ENCODE data around the genes PKN1, CLEC17A and ADGRE3.

- RRBS: 2% methylated on average over 47 of the region's 118 CpGs
CAGE:
- cytosol, long polyA plus RNA: start-site peak on the plus strand at chr19:14433502-14433518, 124 reads
- long polyA plus RNA: start-site peak on the plus strand at chr19:14433511-14433522, 61 and 36 reads in 2 replicates
- nucleus, long polyA plus RNA: start-site peak on the plus strand at chr19:14433504-14433522, 75 reads
Observed at GRCh38 chr19:14432875-14433914, at the start of gene PKN1. Gene PKN1 (plus strand): TSS chr19:14433306.

GRCh38 chr19:14439969-14440732 lies 7.0 kb downstream of the PKN1 start:
- RRBS: no CpG with 5 or more reads among the region's 14 CpGs
CAGE:
- cytosol, long polyA plus RNA: no peak
- long polyA plus RNA: no peak
- nucleus, long polyA plus RNA: no peak

DNA sequence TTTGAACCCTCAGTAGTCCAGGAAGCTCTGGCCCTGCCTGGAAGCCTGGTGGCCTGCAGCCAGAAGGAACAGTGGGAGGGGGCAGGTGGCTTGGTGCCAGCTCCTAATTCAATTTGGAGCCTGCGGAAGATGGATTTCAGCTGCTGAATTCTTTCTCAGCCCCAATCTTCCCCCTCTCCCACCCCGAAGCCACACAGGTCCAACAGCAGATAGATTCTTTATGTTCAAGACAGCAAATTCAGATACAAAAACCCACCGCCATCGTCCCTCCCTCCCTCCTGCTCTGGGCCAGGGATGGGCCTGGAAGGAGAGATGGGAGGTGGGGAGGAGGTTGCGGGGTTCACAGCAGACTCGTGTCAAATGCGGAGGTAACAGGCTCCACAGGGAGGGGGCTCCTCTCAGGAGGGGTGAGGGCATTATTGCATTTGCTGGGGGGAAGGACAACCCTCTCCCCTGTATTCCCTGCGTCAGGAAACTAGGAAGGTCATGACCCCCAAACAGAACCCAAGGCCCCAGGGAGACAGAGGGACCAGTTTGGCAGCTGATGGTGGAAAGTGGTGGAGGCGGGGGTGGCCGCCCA lies 2.5 kb upstream of the PTGER1 start:
- RRBS: no CpG with 5 or more reads among the region's 10 CpGs
CAGE:
- cytosol, long polyA plus RNA: start-site peak on the minus strand centred at position 266 of the sequence, 25 bp wide, 360 reads
- long polyA plus RNA: no peak
- nucleus, long polyA plus RNA: no peak

DNA sequence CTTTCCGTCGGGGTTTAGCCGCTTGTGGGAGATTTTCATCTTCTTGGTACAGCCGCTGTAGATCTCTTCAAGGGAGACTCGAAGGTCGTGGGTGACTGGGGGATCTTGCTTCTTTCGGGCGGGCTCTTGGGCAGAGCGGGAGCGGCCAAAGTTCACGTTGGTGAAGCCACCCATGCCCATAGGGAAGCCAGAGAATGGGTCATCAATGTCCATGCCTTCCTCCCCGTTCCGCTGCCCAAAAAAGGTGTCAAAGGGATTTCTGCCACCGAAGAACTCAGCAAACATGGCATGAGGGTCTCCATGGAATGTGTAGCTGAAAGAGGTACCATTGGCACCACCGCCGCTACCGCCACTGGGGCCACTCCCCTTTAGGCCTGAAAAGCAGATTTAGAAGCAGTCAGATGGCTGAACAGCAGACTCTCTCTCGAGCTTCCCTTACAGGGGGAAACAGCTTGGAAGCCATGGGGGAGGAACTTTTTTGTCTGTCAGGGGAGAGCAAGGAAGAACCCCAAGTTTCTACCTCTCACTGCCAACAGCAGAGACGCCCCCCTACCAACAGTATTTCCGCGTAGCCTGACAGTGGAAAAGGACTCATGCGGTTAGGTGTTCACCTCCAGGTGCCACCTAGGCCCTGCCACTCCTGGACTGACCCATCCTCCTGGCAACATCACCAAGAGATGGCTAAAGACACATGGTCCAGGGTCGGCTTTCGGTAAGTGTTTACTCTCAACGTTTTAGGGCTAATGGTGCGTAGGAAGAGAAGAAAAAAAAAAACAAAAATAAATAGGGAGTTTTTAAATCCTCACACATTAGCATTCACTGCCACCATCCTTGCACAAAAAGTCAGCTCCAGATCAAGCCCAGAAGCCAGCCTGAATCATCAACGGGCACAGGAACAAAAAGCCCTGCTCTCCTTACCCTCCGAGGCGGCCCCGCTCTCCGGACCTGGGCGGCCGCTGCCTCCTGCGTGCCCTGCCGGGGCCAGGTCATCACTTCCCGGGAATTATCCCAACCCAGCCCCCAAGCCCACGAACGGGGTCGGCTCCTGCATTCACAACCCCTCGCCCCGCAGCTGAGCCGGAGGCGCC lies 1.2 kb downstream of the DNAJB1 start:
- RRBS: 4% methylated on average over 10 of the region's 43 CpGs
CAGE:
- cytosol, long polyA plus RNA: no peak
- long polyA plus RNA: no peak
- nucleus, long polyA plus RNA: no peak

- RRBS: no CpG with 5 or more reads among the region's 26 CpGs
CAGE:
- cytosol, long polyA plus RNA: no peak
- long polyA plus RNA: no peak
- nucleus, long polyA plus RNA: no peak
Observed at GRCh38 chr19:14564712-14565431, 7.0 kb downstream of the NDUFB7 start.

- RRBS: no CpG with 5 or more reads among the region's 8 CpGs
CAGE:
- cytosol, long polyA plus RNA: no peak
- long polyA plus RNA: no peak
- nucleus, long polyA plus RNA: no peak
Observed at GRCh38 chr19:14582787-14583357, at the start of gene CLEC17A. Gene CLEC17A (plus strand): TSS chr19:14583084.

DNA sequence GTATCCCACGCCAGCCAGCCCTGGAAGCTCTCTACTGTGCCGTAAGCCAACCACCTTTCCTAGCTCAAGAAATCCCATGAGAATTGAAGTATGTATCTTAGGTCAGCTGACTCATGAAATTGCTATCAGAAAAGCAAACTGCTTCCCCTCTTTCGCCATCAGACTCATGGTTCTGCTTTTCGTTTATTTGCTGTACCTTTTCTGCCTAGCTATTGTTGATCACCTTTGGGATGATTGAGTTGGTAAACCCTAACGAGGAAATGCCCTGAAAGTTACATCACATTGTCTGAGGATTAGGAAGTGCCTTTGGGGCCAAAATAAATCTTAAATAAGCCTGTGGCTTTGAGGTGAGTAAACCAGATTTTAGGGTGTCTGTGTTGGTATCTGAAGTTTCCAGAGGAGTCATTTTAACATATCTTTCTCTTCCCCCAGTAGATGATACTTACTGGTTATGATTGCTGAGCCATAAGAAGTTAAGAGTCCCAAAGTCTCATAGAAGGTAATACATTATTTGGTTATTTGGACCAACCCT lies at the start of gene ADGRE3:
Gene ADGRE3 (minus strand): TSS at position 61 of the 532 bp plus-strand sequence.
- RRBS: no CpG with 5 or more reads among the region's 5 CpGs
CAGE:
- cytosol, long polyA plus RNA: no peak
- long polyA plus RNA: no peak
- nucleus, long polyA plus RNA: no peak

- RRBS: under 1% methylated on average over 24 of the region's 95 CpGs
CAGE:
- cytosol, long polyA plus RNA: no peak
- long polyA plus RNA: no peak
- nucleus, long polyA plus RNA: no peak
Observed at GRCh38 chr19:15195214-15196569, 5.1 kb downstream of the NOTCH3 start.

DNA sequence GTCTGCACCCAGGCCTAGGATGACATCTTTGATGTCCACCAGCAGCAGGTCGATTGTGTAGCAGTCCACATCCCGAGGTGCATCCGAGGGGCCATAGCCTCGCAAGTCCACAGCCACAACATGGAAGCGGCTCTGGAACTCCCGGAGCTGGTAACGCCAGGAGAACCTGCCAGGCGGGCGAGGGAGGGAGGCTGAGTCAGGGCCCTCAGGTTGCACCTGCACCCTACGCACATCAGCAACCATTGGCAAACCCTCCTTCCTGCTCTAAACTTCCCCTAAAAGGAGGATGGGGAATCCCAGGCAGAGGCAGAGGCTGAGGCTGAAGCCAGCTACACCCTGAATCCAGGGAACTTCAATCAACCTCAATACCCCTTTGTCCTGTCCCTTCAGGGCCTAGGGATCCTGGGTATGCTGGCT lies 1.0 kb downstream of the EPHX3 start:
- RRBS: no CpG with 5 or more reads among the region's 10 CpGs
CAGE:
- cytosol, long polyA plus RNA: no peak
- long polyA plus RNA: no peak
- nucleus, long polyA plus RNA: no peak

DNA sequence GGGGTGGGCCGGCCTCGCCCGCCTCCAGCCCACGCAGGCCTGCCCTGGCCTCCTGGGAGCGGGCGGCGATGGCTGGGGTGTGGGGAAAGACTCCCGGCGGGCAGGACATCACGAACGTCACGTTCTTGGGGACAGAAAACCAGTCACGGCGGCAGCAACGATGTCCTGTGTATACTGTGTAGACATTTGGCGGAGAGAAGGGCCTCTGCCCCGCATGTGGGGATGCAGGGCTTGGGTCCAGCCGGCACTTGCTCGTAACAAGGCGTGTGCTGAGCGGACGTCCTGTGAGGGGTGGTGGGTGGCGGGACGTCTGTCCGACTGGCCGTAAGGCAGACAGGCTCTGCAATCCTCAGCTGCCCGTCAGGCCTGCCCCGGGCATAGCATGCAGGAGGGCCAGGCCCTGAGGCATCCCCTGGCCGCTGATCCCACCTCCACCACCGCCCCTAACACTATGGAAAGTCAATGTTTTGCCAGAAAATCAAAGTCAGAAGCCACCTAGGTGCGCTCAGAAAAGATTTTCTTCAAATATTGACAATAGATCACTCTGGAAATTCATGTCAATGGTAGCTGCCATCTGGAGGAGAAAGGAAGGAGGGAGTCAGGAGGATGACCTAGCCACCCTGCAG lies 5.7 kb upstream of the EPHX3 start:
- RRBS: no CpG with 5 or more reads among the region's 31 CpGs
CAGE:
- cytosol, long polyA plus RNA: no peak
- long polyA plus RNA: no peak
- nucleus, long polyA plus RNA: no peak

DNA sequence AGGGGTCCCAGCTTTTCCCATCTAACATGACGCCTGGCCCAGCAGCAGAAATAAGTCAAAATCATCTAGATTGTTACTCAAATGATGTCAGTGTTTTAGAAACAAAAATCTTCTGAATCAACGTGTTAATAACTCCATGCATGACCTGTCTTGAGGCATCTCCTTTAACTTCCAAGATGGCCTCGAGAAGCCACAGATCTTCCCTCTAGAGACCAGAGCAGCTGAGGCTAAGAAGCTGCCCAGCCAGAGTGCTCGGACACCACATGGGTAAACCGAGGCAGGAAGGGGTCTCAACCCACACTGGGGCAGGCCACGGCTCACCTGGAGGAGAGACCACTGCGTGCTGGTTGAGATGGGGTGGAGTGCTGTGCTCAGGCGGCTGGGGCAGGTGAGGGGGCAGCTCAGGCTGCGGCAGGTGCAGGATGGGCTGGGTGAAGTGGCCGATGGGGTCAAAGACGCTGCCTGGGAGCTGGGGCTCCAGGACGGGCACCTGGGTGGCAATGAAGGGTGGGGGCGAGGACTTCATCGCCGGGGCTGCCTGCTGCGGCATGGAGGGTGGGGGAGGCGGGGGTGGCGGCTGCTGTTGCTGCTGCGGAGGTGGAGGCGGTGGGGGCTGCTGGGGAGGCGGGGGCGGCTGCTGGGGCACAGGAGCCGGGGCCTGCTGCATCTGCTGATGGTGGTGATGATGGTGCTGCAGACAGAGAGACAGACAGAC lies 11.8 kb upstream of the EPHX3 start:
- RRBS: 84% methylated on average over 1 of the region's 23 CpGs
CAGE:
- cytosol, long polyA plus RNA: start-site peak on the minus strand centred at position 476 of the sequence, 199 bp wide, 24 reads
- long polyA plus RNA: no peak
- nucleus, long polyA plus RNA: no peak

- RRBS: no CpG with 5 or more reads among the region's 19 CpGs
CAGE:
- cytosol, long polyA plus RNA: no peak
- long polyA plus RNA: no peak
- nucleus, long polyA plus RNA: no peak
Observed at GRCh38 chr19:15248556-15249478, 16.6 kb upstream of the EPHX3 start.

GRCh38 chr19:15281300-15281858 lies 49.1 kb upstream of the EPHX3 start:
- RRBS: no CpG with 5 or more reads among the region's 5 CpGs
CAGE:
- cytosol, long polyA plus RNA: no peak
- long polyA plus RNA: no peak
- nucleus, long polyA plus RNA: no peak

GRCh38 chr19:15372685-15373626 lies 6.6 kb downstream of the AKAP8 start:
- RRBS: 100% methylated on average over 6 of the region's 52 CpGs
CAGE:
- cytosol, long polyA plus RNA: no peak
- long polyA plus RNA: no peak
- nucleus, long polyA plus RNA: no peak

DNA sequence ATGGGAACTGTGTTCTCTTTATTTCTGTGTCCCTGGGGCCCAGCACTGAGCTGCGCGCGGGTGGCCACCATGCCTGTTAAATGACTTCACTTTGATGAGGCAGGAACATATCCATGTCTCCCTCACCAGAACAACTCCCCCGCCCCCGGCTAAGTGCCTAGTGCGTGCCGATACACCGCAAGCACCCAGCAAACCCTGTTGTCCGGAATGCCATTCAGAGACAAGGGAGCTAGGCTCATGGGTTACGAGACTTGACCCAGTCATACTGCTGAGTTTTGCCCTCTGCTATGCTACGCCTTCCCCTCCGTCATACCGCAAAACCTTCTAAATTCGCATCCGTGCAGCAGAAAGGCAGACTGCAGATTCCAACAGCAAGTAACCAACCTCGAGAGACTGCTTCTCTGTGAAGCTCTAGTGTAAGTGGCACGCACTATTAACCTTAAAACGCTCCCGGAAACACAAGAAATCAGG lies 1.6 kb downstream of the AKAP8 start:
- RRBS: 48% methylated on average over 5 of the region's 19 CpGs
CAGE:
- cytosol, long polyA plus RNA: no peak
- long polyA plus RNA: no peak
- nucleus, long polyA plus RNA: no peak

DNA sequence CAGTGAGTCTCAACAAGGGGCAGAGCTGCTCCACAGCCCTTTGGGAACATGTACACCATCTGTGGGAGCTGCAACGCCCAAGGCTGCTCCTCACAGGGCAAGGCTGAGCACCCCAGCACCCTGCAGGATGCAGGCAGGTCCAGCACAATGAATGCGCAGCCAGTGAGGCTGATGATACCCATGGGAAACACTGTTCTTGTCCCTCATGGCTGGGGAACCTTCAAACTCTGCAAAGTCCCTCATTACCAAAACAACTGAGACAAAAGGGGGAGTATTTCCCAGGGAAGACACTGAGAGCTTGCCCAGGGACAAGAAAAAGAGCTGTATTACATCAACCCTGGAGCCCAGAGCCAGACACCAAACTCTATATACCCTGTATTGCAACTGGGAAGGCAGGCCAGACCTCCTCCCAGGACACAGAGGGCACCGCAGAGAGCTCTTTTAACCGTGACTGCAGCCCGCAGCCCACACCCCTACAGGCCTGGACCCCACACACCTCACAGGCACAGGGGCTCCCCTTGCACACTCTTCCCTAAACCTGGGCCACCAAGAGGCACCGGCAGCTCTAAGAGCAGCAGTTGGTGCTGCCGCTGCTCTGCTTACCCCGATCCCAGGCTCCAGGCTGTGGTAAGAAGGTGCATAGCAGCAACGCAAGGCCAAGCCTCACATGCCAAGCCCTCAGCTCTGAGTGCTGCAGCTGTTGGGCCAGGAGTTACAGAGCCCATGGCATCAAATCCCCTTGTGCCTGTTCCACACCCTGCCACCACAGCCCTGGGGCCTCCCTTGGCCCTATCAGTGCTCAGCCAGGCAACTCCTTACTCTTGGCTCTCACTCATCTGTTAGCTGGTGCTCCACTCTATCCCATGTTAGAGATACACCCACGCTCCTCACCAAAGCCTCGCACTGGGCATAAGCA lies 16.7 kb downstream of the AKAP8L start:
- RRBS: no CpG with 5 or more reads among the region's 11 CpGs
CAGE:
- cytosol, long polyA plus RNA: no peak
- long polyA plus RNA: no peak
- nucleus, long polyA plus RNA: no peak

GRCh38 chr19:15421130-15421734 lies 2.4 kb upstream of the AKAP8L start:
- RRBS: no CpG with 5 or more reads among the region's 12 CpGs
CAGE:
- cytosol, long polyA plus RNA: no peak
- long polyA plus RNA: no peak
- nucleus, long polyA plus RNA: no peak

DNA sequence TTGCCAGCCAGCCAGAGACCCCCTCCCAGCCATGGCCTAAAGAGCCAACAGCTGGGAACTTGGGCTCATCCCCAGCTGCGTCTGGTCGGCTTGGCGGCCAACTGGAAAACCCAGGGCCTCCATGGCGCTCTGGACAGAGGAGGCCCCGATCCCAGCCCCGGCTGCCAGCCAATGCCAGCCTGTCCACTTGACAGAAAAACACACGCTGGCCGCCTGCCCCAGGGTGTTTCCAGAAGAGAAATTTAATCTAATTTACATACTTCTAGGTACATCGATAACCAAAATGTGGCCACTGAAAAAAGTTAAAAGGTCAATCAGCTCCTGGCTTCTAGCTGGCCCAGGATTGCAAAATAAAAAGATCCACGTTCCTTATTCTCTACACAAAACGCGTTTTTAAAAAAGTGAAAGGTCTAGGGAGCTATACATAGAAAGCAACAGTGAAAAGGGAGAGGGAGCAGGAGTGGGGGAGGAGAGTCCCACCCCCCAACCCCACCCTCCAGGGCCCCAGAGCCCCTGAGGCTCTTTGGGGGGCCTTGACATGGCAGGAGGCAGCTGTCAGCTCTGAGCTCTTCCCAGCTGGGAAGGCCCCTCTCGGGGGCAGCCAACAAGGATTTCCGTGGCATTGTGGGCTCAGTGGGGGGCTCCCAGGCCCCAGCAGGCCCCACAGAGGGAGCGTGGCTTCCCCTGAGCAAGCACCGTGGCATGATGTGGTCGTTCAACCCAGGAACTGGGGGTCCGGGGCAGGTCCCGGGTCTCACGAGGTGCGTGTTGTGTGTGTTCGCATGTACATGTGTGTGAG lies 3.3 kb upstream of the AKAP8L start:
- RRBS: no CpG with 5 or more reads among the region's 22 CpGs
CAGE:
- cytosol, long polyA plus RNA: no peak
- long polyA plus RNA: no peak
- nucleus, long polyA plus RNA: no peak

DNA sequence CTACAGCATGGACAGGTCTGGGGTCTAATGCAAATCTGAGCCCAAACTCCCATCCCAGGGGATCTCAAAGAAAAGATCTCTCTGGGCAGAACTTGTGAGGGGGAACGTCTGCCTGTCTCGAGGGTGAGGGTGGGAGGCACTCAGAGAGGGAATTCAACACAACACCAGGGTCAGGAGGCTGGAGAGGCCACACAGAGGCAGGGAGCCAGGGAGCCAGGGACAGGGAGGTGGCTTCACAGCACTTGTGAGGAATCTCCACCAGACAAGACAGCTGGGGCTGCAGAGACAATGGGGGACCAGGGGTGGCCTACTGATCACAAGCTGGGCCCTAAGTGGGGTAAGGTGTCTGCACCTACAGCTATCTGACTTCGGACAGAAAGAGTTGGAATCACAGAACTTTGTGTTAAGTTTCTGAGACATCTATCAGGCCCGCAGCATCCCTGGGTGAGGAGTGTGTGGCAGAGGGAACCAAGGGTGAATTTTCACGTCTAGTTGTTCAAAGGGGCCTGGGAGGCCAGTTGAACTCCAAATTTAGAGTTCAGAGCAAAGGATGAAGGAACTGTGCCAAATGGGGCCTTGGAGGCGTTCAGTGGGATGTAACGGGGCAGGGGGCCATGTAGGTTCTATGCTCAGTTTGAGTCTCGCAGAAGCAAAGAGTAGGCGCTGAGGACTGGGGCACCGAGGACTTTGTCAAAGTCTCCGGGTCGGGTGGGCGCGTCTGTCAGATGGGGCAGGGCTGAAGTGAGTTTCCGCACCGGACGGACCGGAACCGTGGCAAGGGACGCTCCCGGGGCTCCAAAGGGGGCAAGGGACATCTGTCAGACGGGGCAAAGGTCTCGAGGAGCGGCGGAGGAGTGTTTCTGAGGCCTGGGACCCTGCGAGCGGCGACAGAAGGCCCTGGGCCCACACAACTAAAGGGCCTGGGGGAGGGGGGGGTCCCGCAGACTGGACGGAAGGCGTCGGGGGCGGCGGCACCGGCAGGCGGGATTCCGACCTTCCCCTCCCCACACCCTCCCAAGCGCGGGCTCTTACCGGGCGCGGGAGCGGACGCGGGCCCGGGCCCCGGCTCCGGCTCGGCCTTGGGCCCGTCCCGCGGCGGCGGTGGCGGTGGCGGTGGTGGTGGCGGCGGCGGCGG lies 13.0 kb upstream of the AKAP8L start:
- RRBS: 2% methylated on average over 12 of the region's 60 CpGs
CAGE:
- cytosol, long polyA plus RNA: no peak
- long polyA plus RNA: no peak
- nucleus, long polyA plus RNA: no peak

- RRBS: 20% methylated on average over 2 of the region's 27 CpGs
CAGE:
- cytosol, long polyA plus RNA: no peak
- long polyA plus RNA: no peak
- nucleus, long polyA plus RNA: no peak
Observed at GRCh38 chr19:15556189-15556731, 47.9 kb downstream of the CYP4F22 start.